LNCaP clone FGC (cell line): ENCODE data around the gene KCNK13.

DNA sequence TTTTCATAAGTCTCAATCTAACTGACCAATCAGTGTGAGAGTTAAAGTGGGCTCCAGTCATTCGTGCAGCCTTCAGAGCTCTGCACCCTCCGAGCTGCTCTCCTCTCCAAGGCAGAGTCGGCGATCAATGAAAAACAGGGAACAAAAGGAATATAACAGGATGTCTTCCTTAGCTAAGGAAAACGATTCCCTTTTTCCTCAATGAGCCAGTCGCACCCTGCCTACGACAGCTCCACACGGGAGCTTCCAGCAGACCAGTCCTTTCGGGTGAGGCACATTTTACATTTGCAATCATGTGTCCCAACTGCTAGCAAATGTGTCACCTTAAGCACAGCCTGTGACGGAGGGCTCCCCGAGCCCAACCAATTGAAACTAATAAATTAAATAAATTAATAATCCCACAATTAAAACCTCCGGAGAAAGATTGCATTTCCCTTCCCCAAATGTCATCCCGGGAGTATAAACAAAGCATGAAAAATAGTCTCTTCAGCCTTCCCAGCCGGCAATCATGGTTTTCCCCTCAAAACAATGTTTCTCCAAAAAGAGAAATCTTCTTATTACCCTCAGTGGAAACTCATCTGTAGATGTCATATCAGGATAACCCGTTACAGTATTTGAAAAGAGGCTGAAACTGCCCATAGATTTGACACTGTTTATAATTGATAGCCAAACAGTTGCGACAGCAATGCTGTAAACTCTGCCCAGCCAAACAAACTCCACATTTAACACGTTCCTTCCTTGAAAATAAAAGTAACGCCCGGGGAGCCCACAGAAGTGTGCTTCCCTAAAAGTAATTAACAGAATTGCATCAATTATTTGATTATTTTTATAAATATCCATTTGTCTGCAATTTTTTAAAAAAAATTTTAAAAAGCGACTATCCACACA is 201.1 kb upstream of the FOXN3 start:
- RRBS, 2 experiments: 86% methylated on average over 1 of the region's 20 CpGs; no CpG with 5 or more reads in 1 of the 2 experiments

DNA sequence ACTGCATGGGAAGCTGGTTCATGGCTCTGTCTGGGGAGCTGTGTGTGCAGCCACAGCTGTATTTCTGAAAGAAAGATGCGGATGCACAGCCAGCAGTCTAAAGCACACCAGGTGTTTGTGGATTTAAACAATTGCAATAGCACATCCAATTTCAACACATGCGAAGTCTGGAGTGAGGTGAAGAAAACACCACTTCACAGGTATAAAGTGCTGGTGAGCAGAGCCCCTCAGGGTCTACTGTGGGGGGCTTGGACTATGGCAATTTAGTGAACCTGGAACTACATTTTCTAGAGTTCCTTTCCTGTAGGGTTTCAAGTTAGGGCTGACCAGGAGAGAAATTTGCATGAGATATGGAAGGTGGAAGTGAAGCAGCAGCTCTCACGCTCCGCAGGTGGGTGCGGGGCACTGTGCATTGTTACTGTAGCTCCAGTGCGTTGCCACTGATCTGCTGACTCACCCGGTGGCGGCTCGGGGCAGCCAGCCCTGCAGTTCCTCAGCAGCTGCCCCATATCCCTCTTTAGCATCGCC is 181.1 kb downstream of the EFCAB11 start:
- RRBS, 2 experiments: no CpG with 5 or more reads among the region's 10 CpGs

DNA sequence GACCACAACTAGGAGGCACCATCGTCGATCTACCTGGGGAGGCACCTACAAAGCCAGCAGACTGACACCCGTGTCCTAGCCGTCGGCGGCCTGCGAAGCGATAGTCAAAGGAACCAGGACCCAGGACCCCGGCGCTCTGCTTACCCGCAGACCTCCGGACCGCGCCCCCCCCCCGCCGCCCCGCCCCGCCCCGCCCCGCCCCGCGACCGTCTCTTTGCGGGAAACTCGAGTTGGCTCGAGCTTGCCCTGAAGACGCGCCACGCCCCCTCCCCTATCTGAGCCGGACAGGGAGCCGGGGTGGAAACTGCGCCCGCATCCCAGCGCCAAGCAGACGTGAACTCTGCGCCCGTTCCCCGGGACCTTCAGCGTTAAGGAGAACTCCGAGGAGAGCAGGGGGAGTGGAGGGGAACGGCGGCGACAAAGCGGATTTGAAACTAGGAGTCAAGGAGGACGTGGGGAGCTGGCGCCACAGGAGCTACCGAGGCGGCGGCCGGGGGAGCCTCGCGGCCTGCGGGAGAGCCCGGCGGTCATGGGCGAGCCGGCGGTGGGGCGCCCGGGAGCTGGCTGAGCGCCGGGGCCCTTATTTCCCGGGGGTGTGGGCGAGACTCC is at the start of gene KCNK13:
Gene KCNK13 (plus strand): TSS at position 447 of the 609 bp plus-strand sequence.
- RRBS, 2 experiments: 6 to 8% methylated on average over 8 of the region's 64 CpGs

- RRBS, 2 experiments: no CpG with 5 or more reads among the region's 6 CpGs
Measured at GRCh38 chr14:90292273-90292714, 35.9 kb downstream of the PSMC1 start.

DNA sequence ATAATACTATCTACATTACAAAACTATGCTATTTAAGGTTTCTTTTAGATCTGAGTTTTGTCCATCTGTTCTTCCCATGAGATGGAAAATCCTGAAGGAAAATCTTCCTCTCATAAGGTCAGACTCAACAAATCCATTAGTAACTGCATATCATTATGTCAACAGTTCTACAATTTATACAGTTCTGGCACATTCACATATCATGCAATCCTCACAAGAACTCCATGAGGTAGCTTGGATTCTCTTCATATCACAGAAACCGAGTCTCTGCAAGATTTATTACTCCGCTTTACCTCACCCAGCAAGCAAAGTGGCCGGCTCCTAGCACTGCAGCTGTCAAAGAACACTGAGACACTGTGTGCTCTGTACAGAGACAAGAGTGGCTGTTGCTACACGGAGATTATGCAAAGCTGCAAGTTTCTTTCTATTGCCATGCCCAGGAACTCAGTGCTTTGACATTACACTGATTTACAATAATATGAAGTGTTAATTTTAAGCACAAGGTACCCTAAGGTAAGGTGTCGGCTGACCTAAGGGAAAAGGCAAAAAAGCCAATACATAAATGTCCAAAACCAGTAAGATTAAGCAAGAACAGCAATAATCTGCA is 15.4 kb upstream of the CALM1 start:
- RRBS, 2 experiments: no CpG with 5 or more reads among the region's 5 CpGs

DNA sequence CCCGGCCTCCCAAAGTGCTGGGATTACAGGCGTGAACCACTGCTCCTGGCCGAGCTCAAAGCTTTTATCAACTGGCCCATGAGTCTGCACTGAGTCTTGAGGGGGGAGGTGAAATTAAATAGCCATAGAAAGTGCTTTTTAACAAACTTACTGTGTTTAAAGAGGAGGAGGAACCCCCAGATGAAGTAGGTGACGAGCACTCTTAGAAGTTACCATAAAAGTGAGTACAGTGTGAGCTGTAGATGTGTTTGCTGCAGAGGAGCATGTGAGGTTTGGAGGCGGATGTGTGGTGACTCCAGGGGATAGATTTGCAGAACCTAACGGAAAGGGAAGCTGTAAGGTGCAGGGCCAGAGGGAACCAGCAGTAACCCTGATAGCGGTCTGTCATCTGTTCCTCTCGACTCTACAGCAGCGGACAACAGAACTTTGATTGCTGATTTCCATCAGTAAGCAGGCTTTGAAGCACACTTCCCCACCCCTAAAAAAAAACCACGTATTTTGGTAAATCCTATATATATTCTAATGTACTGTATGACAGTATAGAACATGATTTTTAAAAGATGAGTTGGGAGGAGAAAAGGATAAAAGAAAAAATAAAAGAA is 5.2 kb downstream of the CALM1 start:
- RRBS, 2 experiments: no CpG with 5 or more reads among the region's 10 CpGs

- RRBS, 2 experiments: no CpG with 5 or more reads among the region's 8 CpGs
Measured at GRCh38 chr14:90491479-90491955, 94.7 kb downstream of the CALM1 start.

DNA sequence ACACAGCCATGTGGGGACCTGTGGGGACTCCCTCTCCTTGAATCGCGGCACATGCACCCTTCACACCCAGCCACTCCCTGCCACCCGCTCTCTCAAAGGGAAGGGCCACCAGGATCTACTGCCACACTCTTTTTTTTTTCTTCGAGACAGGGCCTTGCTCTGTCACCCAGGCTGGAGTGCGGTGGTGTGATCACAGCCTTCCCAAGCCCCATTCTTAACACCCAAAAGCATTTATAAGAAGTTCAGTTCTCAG is 120.8 kb downstream of the CALM1 start:
- RRBS, 2 experiments: no CpG with 5 or more reads among the region's 5 CpGs

- RRBS, 2 experiments: 81 to 86% methylated on average over 8 to 9 of the region's 17 CpGs
Measured at GRCh38 chr14:90518101-90518651, 121.3 kb downstream of the CALM1 start.

GRCh38 chr14:90555632-90556560 is 159.1 kb downstream of the CALM1 start:
- RRBS, 2 experiments: 96 to 97% methylated on average over 4 of the region's 24 CpGs

GRCh38 chr14:90613332-90614096 is 202.7 kb downstream of the TTC7B start:
- RRBS, 2 experiments: no CpG with 5 or more reads among the region's 10 CpGs

- RRBS, 2 experiments: no CpG with 5 or more reads among the region's 4 CpGs
Measured at GRCh38 chr14:90757396-90757801, 58.8 kb downstream of the TTC7B start.

DNA sequence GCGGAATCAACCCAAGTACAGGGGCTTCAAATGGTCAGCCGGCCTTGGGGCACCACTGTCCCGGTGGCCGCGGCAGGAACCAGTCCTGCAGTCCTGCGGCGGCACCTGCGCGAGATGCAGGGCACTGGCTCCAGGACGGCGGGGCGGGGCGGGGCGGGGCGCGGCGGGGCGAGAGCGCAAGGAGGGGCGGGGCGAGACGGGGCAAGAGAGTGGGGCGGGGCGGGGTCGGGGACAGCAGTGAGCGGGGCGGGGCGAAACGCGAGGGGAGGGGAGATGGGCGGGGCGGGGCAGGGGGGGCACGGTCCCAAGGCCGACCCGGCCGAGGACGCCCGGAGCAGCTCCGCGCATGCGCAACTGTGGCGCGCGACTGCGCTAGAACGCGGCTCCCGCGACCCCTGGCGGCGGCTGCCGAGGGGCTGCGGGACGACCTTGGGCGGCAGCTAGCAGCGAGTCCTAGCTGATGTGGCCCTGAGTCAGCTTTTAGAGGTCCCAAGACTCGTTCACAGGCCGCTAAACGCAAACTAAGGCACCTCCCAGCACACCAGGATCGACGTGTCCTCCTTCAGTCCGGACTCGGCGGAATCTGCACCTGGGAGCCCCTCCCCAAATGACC is 57.9 kb downstream of the TTC7B start:
- RRBS, 2 experiments: no CpG with 5 or more reads among the region's 64 CpGs

DNA sequence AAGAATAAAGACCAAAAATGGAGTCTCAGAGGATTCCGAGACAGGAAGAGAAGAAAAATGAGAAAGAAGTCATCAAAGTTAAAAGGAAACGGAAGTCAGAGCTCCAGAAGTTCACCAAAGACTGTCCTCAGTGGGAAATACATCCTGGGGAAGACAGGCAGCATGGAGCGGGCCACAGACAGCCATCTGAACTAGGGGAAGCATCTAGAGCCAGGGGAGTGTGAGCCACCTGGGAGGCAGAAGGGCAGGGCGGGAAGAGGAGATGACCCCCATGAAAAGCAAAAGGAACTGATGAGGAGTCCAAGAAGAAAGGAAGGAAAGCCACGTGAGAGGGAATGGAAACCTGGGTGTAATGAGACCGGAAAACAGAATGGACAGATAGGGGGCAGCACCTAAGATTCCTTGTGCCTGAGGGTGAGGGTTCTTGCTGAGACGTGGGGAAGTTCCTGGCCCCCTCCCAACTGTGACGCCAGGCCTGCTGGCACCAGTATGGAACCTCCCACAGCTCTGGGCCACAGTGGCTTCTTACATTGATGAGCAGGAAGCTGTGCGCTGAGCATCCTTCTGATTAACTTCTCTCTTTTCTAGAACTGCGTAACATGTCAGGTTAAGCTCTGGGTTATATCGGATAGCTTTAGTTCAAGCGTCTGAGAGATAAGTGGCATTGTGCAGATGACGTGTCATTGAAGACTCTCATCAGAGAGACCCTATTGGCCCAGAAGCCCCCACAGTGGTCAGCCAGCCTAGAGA is 30.8 kb downstream of the TTC7B start:
- RRBS, 2 experiments: no CpG with 5 or more reads among the region's 13 CpGs

DNA sequence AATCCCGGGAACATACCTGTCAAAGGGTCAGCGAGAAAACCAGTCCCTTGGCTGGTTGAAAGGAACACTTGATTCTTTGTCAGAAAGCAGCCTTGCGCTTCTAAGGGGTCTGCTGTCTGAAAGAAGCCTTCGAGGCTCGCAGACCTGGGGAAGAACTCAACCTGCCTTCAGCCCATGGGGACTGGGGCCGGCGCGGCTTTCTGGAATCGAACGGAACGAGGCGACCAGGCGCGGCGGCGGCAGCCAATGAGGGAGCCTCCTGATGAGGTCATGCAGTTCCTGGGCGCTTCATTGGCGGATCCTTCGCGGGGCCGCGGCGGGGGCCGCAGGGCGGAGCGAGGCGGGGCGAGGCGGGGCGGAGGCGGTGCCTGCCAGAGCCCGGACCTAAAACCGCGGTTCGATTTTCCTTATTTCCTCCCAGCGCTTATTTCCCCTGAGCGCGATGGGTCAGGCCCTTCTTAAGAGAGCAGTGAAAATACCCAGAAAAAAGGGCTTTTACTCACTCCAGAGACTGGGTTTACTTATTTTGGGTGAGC is 11.8 kb upstream of the TTC7B start:
- RRBS, 2 experiments: no CpG with 5 or more reads among the region's 38 CpGs

- RRBS, 2 experiments: no CpG with 5 or more reads among the region's 4 CpGs
Measured at GRCh38 chr14:90850507-90851002, 34.3 kb upstream of the TTC7B start.

DNA sequence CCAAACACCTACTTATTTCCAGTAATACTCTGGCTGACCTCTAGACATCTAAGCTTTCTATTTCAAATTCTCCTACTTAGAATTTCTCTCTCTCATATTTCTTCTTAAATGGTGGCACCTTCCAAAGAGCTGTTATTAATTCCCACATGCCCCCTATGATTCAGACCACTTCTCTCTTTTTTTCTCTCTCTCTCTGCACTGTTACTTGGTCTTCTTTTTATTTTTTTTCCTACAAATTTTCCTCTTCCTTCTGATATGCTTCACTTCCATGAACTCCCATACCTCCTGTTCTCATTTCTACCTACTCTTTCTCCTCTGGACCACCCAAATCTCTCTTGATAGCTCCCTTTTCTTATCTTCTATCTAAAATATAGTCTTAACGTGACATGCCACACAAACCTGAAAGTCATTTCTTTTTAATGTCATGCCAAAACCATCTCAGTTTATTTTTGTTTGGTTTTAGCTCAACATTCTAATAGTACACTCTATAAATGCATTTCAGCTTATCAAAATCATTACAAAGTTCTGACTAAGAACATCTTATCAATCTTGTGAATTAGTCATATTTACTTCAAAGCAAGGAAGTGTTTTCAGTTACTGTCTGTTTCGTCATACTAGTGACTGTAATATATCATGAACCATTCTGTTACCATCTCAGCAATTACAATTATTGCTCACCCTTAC is 90.6 kb downstream of the RPS6KA5 start:
- RRBS, 2 experiments: no CpG with 5 or more reads among the region's 2 CpGs

GRCh38 chr14:91143611-91144399 is 29.9 kb downstream of the DGLUCY start:
- RRBS, 2 experiments: no CpG with 5 or more reads among the region's 9 CpGs

DNA sequence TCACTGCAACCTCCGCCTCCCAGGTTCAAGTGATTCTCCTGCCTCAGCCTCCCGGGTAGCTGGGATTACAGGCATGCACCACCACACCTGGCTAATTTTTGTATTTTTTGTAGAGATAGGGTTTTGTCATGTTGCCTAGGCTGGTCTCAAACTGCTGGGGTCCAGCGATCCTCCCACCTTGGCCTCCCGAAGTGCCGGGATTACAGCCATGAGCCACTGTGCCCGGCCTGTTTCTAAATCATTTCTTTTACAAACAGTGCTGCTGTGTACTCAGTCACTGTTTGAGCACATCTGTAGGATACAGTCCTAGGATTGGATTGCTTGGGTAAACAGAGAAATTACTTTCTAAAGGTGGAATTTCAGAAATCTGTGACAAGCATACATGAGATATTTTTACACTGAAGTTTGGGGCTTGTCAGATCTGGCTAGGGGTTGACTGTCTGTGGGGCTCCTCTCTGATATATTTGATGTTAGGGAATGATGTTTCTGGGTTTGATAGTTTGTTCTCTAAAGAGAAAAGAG is 42.4 kb downstream of the DGLUCY start:
- RRBS, 2 experiments: no CpG with 5 or more reads among the region's 6 CpGs

DNA sequence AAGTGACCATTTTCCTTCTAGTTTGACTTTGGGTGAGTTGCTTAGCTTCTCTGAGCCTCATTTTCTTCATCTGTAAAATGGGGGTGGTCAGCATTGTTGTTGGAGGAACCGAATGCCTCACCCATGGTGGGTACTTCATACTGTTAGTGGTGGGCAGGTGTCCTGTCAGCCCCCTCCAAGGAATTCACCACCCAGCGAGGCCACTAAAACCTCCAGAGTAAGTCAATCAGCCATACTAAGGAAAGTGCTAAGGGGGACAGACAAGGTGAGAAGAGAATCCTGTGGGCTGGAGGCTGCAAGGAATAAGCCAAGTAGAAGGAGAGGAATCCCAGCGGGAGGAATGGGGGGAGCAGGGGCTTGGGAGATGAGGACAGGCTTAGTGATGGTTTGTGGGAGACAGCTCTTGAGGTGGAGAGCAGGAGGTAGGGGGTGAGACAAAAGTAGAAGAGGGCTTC is 28.7 kb downstream of the GPR68 start:
- RRBS, 2 experiments: no CpG with 5 or more reads among the region's 3 CpGs